Neural progenitor cell (in vitro differentiated cells): ENCODE data around the genes PCGF5 and TNKS2.

DNA sequence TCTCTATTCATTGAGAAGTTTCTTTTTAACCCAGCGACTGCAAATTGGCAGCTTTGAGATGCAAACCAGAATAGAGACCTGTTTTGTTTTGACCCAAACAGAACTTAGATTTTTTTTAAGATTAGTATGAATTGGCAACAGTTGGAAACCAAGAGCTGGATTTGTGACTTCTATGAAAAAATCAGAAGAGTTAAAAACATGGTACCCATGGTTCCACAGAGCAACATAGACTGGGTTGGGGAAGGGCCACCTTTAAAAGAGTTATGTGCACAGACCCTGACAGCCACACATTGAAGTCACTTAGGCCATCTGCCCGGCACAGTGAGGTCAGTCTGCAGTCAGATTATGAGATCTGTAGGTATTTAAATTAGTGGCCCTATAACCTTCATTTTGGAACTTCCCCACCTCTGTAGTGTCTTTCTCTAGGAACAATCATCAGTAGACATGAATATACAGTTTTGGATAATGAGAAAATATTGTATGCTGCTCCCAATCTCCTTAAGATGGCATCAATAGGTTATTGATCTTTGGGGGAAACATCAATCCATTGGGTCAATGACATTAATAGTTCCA is 7.1 kb downstream of the ANKRD1 start:
- RAMPAGE, long total RNA, result no peak

DNA sequence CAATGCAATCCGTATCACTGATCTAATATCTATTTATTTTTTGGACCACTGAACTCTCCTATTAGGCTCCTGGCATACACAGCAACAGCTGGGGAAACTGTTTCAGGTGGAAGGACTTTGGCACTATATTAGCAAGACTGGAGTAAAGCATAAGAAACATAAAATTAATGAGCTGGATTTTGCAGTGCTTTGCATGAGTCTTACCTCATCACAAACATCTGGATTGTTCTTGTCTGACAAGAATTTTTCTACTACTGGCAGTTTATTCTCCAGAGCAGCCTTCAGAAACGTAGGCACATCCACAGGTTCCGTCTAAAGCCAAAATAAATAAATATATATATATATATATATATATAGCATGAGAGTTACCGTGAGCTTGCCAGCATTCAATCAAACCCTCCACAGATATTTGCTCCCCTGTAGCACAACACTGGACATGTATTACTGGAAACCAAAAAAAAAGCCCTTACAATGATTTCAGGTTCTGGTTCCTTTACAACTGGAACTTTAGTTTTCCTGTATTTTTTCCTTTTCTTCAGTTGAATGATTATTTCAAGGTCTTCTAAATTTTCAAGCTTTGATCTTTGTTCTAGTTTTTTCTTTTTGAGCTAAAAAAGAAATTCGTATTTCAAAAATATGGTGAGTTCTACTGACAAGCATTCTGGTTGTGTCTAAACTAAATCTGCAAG is 2.1 kb downstream of the ANKRD1 start:
- RAMPAGE, long total RNA, result no peak

DNA sequence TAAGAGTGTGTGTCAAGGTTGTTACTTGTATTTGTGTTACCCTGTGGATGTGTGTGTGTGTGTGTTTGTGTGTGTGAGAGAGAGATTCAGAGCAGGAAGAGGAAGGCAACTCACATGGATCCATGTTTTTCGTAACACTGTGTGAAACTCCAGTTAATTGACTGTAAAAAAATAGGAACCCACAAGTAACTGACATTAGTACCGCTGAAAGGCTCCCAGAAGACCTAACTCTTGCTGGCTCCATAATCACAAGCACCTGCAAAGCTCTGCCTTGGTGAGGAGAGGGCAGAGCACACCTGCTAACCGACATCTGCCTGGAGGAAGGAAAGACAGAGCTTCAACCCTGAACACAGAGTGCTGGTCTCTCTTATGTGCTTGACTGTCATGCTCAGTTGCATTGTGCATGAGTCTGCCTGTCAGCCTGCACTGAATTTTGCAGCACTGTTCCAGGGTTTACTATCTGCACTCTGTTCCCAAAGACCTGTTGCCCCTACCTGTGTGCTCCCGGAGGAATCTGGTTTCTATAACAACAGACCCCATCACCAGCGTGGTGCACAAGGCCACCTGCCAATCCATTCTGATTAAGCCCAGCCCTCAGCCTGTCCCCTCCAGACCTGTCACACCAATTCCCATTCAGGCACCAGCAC is 63.1 kb upstream of the ANKRD1 start:
- RAMPAGE, long total RNA, result no peak

- RAMPAGE, long total RNA, result no peak
Measured at GRCh38 chr10:91017163-91017697, 96.3 kb upstream of the ANKRD1 start.

DNA sequence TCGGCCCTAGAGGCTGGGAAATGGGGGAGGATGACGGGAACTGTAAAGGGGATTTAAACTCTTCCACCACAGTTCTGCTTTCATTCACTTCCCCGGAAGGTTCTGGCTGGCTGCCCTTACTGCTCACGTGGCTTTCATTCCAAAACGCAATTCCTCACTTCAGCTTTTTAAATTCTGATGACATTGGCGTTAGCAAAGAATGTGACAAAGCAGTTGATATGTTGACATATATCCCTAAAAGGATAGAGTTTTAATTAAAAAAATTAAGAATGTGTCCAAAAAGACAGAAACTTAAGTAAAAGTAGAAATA is 114.0 kb upstream of the ANKRD1 start:
- RAMPAGE, long total RNA, result no peak

DNA sequence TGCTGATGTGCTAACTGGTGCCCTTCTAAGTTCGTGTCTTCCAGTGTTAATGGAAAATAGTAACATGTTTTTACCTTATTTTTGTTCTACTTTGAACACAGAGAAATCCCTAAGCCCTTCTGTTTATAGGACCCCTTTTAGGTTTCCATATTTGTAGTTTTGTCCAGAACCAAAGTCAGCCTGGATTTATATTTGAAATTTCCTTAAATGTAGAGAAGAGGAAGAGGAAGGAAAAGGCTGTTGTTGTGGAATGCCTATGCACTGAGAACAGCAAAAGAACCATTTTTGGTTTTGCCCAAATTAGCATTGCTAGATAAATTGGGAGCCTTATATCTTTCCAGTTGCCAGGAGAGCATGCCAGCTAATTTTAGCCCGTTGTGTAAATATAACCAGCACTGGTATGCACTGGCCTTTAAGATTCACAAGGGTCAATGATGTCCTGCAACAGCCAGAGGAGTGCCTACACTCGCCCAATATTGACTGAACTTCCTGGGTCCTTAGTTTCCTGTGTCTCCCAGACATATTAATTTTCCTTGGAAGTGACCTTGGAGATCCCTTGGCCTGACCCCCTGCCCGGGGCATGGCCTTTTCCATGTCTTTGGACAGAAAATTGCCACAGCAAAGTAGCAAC is 132.3 kb upstream of the PCGF5 start:
- RAMPAGE, long total RNA, result no peak

DNA sequence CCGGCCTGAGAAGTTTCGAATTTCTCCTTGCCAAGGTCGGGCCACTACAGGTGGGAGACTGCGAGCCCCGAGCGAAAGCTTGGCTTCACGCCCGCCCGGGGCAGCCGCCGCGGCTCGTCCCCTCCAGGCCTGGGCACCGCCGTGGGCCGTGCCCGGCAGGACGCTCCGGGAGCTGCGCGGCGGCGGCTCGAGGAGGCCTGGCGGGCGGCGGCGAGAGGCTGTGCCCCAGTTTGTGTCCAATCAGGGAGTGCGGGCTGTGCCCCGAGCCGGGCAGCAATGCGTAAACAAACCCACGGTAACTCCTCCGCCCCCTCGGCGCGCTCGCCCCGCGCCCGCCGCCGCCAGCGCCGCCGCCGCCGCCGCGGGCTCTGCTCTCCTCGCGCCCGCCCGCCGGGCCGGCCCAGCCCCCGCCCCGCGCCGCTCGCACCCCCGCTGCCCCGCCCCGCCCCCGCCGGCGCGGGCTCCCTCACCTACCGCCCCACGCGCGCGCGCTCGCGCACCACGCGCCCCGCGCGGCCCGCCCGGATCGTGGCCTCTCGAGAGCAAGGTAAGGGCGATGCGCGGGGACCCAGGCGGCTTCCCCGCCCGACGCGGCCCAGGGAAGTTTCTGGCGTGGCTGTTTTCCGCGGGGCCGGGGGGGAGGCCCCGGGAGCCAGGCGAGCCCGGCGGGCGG is 57.8 kb upstream of the PCGF5 start:
- RAMPAGE, long total RNA, result no peak

DNA sequence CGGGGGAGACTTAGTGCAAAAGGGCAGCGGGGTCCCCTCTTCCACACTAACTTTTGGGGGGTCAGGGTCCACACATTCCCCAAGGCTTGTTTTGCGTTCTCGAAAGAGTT is 56.3 kb upstream of the PCGF5 start:
- RAMPAGE, long total RNA, result no peak

- RAMPAGE, long total RNA, result no peak
Measured at GRCh38 chr10:91170839-91171695, 49.4 kb upstream of the PCGF5 start.

- RAMPAGE, long total RNA, result no peak
Measured at GRCh38 chr10:91219945-91220985, at the start of gene PCGF5. Gene PCGF5 (plus strand): TSS chr10:91220663.

DNA sequence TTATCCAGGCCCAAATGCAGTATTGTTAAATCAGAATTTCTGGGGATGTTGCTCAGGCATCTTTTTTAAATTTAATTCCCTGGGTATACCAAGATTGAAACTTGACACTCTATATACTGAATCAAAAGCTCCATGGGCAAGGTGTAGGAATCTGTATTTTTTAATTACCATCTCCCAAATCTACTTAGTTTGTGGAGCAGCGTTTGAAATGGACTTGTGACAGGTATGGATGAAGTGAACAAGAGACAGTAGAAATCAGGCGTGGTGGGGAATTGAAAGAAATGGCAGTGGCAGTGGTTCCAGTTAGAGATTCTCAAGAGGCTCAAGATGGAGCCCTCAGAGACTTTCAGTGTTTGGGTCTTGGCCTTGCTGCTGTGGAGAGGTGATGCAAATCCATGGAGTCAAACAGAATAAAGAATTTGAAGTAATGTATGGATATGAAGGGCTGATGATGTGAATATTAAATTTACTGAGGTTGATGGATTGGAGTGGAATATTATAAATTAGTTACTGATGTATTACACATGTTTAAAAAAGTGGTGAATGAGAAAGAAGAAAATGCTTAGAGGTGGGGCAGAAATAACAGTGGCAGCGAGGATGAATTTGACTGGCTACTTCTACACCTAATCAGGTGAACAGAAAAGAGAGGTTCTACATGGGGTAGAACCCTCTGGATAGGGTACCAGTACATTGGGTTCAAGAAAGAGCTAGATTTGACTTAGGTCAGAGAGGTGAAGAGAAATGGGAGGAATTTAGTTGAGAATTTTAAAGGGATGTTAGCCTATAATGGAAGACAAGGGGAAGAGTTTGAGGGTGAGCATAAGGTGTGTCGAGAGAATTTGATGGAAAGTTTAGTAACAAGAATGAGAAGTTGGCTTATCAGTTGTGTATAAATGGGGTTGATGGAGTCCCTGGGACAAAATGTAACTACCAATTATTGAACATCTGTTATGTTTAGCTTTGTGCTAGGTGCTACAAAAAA is 3.6 kb downstream of the HECTD2 start:
- RAMPAGE, long total RNA, result no peak

DNA sequence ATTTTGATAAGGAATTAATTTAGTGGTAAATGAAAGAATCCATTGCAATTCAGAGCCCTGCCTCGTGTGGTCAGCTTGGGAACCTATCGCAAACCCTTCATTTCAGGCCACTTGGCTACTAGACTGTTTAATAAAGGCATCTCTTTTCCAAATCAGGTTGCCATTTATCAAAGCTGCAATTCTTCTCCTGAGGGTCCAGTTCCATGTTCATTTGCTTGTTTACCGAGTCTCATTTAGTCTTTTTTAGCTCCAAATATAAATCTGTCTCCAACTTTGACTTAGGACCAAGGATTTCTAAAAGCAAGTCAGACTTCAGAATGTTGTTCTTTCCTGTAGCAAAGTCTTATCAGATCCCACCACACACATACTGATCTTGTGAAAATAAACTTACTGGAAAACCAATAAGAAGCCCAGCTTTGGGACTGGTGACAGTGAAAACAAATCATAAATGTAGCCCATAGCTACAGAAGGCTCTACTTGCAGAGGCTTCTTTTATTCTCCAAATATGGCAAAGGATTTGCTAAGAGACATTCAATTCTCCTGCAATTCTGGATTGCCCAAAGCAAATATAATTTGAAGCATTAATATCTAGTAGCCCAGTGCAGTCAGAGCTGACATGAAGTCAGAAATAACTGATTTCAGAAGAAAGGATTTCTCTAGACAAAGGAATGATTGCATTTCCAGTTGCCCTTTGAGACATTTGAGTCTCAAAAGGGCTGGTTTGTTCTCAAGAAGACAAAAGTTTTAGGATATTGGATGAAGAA is 28.1 kb downstream of the PPP1R3C start:
- RAMPAGE, long total RNA, result no peak

DNA sequence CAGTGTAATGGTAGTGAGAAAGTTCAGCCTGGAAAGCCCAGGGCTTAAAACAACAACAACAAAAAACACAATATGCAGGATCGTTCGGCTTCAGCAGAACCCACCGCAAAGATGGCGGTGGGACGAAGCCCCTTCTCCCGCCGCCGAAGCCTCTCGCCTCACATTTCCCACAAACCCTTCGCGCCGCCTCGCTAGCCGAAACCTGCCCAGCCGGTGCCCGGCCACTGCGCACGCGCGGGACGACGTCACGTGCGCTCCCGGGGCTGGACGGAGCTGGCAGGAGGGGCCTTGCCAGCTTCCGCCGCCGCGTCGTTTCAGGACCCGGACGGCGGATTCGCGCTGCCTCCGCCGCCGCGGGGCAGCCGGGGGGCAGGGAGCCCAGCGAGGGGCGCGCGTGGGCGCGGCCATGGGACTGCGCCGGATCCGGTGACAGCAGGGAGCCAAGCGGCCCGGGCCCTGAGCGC is at the start of gene TNKS2:
Gene TNKS2, plus strand, starts transcription at position 294 of the 464 bp plus-strand sequence.
- RAMPAGE, long total RNA, result start-site peak on the minus strand centred at position 171 of the sequence, 128 bp wide, 19 and 74 reads in 2 replicates

GRCh38 chr10:91848349-91848859 is 50.2 kb downstream of the TNKS2 start:
- RAMPAGE, long total RNA, result no peak

DNA sequence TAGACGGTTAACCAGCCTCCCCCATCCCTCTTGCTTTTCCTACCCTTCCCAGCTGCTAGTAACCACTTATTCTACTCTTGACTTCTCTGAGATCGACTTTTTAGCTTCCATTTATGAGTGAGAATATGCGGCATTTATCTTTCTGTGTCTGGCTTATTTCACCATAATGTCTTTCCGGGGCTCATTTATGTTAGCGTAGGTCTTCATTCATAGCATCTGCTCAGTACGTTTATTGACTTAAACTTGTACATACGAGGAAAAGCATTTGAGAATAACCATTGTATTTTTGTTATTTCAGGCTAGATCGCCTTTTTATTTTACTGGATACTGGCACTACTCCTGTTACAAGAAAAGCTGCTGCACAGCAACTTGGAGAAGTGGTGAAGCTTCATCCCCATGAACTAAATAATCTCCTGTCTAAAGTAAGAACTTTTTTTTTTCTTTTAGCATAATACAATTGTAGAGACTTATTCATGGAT is 11.8 kb downstream of the BTAF1 start:
- RAMPAGE, long total RNA, result no peak

DNA sequence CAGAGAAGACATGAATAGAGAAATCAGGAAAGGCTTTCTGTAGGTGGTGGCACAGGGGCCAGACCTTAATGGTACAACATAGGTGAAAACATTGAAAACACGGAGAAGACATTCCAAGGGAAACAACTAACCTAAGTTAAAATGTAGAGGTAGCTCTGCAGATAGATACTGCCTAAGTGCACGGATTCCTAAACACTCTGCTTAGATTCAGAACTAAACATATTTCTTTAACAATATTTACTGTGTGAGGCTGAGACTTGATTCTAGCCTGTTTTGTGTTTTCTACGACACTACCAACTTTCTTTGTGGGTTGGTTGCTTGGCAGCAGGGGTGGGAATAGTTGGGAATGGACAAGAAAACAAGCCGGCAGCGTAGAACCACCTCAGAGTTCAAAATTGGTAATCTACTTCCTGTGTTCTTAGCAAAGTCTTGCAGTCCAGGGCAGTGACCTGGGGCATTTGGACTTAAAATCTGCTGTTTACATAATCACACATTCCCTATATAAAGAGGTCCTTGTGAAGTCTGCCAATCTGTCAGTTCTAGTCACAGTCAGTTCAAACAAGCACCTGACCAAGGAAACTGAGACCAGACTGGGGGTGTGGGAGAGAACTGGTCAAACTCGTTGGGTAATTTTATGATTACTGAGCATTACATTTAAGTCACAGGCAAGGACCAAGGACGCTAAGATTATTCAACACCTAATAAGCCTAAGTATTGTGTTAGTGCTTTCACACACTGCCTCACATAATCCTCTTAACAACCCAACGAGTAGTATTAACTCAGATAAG is 168.0 kb downstream of the CPEB3 start:
- RAMPAGE, long total RNA, result no peak

DNA sequence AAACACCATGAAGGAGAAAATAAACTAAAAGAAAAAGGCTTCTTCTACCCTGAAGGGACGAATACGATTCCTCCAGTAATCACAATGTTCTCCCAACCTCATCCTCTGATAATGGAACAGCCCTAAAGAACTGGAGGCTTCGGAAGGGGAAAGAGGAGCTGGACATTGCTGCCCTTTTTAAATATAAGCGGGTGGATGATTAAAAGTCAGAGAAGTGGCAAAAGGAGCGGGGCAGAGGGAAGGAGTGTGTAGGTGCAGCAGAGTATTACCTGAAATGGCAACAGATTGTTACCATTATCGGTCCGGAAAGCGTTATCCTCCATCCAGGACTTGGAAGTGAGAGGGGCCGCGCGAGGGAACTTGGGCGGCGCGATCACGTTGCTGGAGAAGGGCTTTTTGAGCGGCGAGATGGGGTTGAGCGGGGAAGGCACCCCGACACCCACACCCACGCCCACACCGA is 51.8 kb downstream of the CPEB3 start:
- RAMPAGE, long total RNA, result no peak

DNA sequence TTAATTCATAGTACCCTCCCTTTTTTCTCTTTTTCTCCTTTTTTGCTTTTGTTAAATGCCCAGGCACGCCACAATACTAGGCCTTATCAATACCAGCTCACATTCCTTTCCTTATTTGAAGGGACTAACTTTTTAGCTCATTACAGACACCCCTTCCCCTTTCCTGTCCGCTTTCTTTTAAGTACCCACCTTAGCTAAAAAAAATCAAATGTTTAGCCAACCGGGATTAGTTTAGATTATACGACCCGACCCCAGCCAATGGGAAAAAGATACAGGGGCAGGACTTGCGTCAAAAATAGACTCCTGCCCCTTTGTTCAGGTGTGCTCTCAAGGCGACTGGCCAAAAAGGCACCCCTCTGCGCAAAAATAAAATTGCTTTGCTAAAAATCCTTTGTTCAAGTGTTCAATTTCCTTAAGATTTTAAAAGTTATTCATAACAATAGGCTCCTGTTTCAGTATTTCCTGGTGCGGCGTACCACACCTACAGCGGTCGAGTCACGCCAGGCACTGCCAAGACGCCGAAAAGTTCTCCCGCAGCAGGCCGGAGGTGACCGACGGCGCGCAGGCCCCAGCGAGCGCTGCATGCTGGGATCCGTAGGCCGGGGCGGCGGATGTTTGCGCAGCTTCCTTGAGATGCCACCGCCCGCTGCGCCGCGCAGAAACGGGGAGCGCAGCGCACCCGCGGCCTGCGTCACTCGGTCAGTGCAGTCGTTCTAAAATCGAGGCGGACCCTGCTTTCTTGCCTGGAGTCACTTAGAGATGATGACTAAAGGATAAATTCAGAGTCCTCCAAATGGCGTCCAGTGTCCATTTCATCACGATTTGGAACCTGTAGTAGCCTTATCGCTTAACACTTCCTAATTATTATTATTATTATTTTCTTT is 1.6 kb upstream of the KIF11 start:
- RAMPAGE, long total RNA, result no peak

GRCh38 chr10:92691438-92692049 is 1.8 kb downstream of the HHEX start:
- RAMPAGE, long total RNA, result no peak

- RAMPAGE, long total RNA, result no peak
Measured at GRCh38 chr10:92809835-92810126, 38.5 kb upstream of the EXOC6 start.